Endometrial microvascular endothelial cells (primary cell): ENCODE results near the genes USP28 and RBM7.

GRCh38 chr11:113290334-113290568, 24.1 kb upstream of the TTC12 start:
- RAMPAGE, long total RNA: no peak

- RAMPAGE, long total RNA: no peak
These were observed 309 bp upstream of the DRD2 start for GRCh38 chr11:113475509-113475905.

GRCh38 chr11:113772978-113773350, 528 bp downstream of the ZW10 start:
- RAMPAGE, long total RNA: no peak

GRCh38 chr11:113875431-113876233, at the start of gene USP28:
USP28 (minus strand) TSS chr11:113875572.
- RAMPAGE, long total RNA: no peak

- RAMPAGE, long total RNA: no peak
These were observed 10.0 kb upstream of the HTR3B start for GRCh38 chr11:113894564-113895051.

- RAMPAGE, long total RNA: no peak
These were observed 14.1 kb downstream of the ZBTB16 start for GRCh38 chr11:114073200-114074465.

DNA sequence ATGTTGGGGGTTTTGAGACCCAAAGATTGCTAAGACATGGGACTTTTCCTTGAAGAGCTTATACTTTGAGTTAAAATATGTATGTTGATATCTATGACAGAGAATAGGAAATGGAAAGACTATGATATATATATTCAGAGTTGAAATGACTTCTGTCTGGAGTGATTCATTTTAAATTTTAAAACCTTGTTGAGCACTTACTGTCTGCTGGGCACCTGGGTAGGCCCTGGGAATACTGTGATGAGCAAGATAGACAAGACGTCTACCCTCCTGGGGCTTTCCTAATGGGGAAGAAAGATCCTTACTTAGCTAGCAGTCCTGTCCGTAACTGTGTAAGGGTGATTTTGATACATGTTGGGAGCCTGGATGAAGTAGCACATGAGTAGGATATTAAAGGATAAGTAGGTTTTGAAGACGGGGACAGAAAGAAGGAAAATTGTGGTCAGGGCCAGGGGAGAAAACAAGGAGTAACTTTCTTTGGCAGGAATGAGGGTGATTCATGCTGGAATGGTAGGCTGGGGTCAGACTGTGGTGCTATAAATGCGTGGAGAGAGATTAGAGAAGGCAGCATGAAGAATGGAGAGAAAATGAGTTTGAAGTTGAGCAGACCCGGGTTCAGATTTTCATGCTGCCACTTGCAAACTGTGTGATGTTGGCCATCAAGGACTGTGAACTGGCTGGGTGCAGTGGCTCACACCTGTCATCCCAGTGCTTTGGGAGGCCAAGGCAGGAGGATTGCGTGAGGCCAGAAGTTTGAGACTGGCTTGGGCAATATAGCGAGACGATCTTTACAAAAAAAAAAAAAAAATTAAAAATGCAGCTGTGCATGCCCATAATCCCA, 22.0 kb downstream of the ZBTB16 start:
- RAMPAGE, long total RNA: no peak

- RAMPAGE, long total RNA: no peak
These were observed 39.3 kb downstream of the ZBTB16 start for GRCh38 chr11:114098718-114099324.

DNA sequence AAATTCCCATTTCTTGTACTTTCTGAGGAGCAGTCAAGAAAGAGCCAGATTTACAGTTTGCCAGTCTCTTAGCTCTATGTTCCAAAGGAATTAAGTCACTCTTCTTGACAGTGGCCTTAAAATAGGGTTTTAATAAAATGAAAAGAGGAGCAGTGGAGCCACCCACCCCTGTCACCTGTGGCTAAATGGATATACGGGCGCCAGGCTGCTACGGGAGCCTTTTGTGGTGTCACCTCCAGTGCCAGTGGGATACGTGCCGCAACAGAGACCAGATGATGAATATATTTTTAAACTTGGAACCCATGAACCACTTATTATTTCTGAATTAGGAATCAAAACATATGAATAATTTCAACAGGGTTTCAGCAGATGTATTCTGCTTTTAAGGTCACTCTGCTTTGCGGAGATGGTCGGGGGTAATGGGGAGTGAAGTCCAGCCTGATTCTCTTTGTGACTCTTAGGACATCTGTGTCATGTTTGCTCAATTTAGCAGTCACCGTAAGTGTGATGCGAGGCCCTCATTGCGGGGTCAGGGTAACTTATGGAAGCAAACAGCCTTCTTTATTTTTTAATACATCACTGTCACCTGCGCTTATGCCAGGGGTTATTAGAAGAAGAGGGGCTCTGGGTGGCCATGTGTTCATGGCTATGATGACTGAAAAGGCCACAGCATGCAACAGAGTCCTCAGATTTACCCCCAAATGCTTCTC, 64.3 kb downstream of the ZBTB16 start:
- RAMPAGE, long total RNA: no peak

- RAMPAGE, long total RNA: no peak
These were observed 66.3 kb downstream of the ZBTB16 start for GRCh38 chr11:114125766-114126274.

- RAMPAGE, long total RNA: no peak
These were observed 98.2 kb downstream of the ZBTB16 start for GRCh38 chr11:114157539-114158195.

GRCh38 chr11:114162711-114163840, 103.6 kb downstream of the ZBTB16 start:
- RAMPAGE, long total RNA: no peak

DNA sequence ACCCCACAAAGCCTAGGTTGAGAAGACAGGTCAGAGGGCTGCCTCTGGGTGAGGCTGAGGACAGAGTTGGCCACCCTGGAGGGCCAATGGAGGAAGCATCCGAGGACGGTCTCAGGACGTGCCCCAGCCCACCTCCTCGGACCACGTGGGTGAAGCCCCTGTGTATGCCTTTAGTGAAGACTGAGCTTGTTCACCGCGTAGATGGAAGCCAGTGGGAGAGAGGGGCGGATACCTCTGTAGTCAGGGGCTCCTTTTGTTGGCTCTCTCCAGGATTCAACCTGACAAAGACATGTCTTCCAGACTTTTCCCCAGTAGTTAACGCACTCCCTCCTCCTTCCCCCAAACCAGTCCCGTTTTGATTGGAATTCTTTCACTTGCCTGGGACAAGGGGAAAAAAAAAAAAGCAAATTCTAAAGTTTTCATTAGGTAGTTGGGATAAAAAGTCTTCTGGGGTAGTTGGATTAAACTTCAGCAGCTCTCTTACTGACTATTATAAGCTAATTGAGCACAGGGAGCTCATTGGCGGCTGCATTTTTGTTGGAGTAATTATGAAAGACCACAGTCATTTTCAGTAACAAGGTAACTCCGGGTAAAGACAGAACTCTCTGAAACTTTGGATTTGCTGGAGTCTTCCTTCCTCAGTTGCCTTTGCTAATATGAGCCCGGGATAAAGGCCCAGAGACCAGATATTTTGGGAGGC, 110.9 kb downstream of the ZBTB16 start:
- RAMPAGE, long total RNA: no peak

- RAMPAGE, long total RNA: no peak
These were observed 49.2 kb upstream of the NNMT start for GRCh38 chr11:114247069-114247424.

GRCh38 chr11:114252450-114253404, 43.5 kb upstream of the NNMT start:
- RAMPAGE, long total RNA: no peak

DNA sequence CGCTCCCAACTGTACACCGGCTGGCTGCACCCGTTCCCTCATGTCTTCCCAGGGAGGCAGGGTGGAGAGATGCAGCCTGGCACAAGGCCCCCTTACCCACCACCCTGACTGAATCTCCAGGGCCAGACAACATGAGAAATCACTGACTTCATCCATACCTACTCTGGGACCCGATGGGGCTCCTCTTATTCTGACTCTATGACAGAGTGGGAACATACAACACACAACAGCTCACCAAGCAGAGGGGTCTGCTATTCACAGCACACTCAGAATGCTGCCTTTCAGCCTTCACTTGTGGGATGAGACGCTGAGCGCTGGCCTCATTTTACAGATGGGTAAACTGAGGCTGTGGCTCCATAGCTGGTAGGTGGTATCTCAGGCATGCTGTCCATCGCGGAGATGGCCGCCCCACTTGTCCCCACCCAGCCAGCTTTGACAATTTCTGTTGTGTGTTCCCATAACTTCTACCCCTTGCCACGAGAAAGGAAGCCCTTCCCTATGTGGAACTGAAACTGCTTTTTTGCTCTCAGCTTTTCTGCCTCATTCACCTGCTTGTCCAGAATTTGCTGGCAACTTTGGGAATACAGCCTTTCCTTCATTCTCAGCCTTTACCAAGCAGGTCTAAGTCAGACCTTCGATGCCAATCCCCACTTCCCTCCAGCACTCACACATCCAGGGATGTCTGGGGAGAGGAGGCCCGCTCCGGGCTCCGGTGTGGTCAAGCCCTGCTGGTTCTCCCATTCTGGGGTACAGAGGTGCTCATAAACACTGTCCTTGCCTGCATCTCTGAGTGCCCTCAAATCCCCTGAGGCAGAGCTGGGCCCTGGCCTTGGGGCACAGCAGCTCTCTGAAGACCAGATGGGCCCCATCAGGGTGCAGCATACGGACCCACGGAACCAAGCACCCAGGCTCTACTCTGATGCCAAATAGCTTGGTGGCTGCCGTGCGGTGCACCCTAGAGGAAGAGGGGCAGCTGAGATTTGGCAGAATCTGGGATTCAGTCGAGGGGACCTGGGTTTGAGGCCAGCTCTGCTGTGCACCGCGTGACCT, 36.0 kb upstream of the NNMT start:
- RAMPAGE, long total RNA: no peak

- RAMPAGE, long total RNA: no peak
These were observed 15.6 kb upstream of the NNMT start for GRCh38 chr11:114280472-114281128.

DNA sequence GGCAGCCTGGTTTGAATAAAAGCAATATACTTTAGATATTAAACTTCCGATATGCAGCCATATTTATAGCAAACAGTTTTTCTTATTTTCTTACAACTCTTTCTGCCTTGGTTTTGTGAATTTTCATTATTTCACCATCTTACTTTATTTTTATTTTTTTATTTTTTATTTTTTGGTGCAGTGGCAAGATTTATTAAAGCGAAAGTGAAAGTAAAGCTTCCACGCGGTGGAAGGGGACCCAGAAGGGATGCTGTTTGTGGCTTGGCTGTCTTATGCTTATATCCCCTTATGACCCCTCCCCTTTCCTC, 50.3 kb downstream of the NNMT start:
- RAMPAGE, long total RNA: no peak

GRCh38 chr11:114400275-114401214, at the start of gene RBM7:
RBM7 (plus strand) TSS chr11:114400666.
- RAMPAGE, long total RNA: start-site peak on the minus strand at chr11:114400423-114400515, 45 and 109 reads in 2 replicates; start-site peak on the plus strand at chr11:114400652-114400753, 315 and 347 reads in 2 replicates

- RAMPAGE, long total RNA: no peak
These were observed 19.7 kb upstream of the CADM1 start for GRCh38 chr11:115523934-115524333.